ENCODE data around the genes LEMD2 and SPDEF.

- RRBS = no CpG with 5 or more reads among the region's 7 CpGs
These were observed 7.1 kb downstream of the IP6K3 start for GRCh38 chr6:33739561-33740038.

- RRBS = no CpG with 5 or more reads among the region's 12 CpGs
These were observed 2.5 kb downstream of the IP6K3 start for GRCh38 chr6:33743860-33744923.

GRCh38 chr6:33761872-33762613, 15.3 kb upstream of the IP6K3 start:
- RRBS = no CpG with 5 or more reads among the region's 8 CpGs

GRCh38 chr6:33771064-33771648, 17.8 kb downstream of the LEMD2 start:
- RRBS = 0% methylated on average over 2 of the region's 15 CpGs

DNA sequence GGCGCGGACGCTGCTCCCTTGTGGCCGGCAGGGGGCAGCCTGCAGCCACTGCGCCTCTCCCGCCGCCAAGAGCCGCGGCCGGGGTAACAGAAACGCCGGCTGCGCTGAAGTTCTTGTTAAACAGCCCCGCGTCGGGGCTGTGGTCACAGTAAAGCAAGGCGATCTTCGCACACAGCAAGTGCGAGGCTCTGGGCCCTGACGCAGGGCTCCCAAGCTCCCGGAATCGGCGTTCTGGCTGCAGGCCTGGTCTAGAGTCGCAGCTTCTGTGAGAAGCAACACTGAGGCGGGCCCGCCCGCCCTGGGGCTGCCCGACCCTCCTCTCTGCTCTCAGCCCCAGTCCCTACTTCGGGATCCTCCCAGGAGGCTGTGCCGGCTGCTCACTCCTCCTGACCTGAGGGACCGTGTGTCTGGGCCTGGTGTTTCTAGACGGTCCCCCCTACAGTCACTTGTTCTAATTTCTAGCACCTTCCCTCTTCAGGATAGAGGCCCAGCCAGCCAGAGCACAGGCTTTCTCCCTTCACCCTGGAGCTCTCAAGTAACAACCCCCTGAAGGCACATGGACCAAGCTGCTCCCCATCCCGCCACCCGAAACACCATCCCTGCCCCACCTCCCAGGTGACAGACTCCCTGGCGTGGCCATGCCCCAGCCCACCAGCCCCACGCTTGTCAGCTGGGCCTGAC, 17.1 kb downstream of the LEMD2 start:
- RRBS = 4% methylated on average over 12 of the region's 36 CpGs

GRCh38 chr6:33782359-33782834, 6.5 kb downstream of the LEMD2 start:
- RRBS = no CpG with 5 or more reads among the region's 5 CpGs

DNA sequence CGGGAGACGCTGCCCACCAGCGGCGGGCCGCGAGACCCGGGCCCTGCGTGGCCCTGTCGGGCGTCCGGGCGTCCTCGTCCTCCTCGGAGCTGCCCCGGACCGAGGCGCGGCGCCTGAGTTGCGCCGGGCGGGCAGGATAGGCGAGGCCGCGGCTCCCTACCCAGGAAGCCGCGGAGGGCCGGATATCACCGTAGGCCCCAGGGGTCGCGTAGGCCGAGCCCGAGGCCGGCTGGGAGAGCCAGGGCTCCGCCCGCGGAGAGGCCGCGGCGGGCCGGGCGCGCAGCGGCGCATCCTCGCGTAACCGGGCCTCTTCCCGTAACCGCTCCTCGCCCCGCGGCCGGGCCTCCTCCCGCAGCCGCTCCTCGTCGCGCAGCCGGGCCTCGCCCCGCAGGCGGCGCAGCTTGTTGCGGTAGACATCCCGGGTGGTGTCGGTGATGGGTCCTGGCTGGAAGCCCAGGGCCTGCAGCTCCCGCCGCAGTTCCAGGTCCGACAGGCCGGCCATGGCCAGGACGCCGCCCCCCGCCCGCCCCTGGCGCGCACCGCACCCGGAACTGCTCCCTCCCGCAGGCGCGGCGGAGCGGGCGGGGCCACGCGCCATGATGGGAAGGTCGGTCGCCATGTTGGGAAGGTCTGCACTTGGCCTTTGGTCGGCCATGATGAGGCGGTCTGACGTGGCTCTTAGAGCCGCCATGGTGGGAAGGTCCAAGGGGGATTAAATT, at the start of gene LEMD2:
Gene LEMD2, minus strand, starts transcription at position 516 of the 719 bp plus-strand sequence.
- RRBS = 2% methylated on average over 54 of the region's 93 CpGs

- RRBS = no CpG with 5 or more reads among the region's 7 CpGs
These were observed 36.7 kb upstream of the MLN start for GRCh38 chr6:33840515-33840934.

DNA sequence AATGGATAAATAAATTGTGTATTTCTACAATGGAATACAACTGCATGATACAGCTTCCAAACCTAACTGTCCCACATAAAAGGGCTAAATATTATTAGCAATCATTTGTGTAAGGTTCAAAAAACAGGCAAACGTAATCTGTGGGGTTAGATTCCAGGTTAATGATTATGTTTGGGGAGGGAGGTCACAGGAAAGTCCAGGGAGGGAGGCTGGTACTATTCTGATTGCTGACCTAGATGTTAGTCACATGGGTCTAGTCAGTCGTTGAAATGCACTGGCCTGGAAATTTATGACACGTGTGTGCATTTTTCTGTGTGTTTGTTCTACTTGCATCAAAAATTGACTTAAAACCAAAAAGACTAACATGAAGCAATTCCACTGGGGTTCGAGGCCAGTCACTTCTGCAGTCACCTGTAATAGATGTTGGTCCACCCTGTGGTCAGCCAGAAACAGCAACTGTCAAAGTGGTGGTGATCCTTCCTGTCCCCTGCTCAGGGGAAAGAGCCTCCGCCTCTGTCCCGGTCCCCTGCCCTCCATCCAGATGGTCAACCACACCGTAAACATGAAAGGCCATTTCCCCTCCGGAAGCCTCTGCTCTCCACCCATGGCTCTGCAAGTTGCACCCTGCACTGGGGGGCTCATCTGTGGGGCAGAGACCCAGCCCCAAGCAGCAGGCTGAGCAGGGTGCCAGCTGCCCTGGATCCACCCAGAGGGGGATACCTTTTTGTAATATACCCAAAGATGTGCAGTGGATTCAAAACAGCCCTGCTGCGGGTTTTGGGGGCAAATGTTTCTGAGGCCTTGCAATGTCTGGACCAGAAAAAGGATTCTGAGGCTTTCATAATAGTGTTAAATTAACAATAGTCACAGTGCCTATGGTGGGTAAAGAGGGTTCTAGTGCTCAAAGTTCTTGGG, 104.4 kb upstream of the MLN start:
- RRBS = 56% methylated on average over 3 of the region's 9 CpGs

- RRBS = no CpG with 5 or more reads among the region's 3 CpGs
These were observed 18.4 kb upstream of the HMGA1 start for GRCh38 chr6:34218282-34218646.

DNA sequence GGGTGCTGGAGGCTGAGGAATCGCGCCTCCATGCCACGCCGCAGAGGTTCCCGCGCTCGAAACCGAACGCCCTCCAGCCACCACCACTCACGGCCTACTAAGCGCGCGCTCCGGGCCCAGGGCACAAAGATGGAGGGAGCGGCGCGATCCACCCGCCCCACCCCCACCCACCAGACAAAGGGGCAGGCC, 1.7 kb upstream of the HMGA1 start:
- RRBS = no CpG with 5 or more reads among the region's 18 CpGs

- RRBS = no CpG with 5 or more reads among the region's 26 CpGs
These were observed 4.1 kb downstream of the HMGA1 start for GRCh38 chr6:34240460-34241478.

- RRBS = no CpG with 5 or more reads among the region's 4 CpGs
These were observed 1.7 kb downstream of the SMIM29 start for GRCh38 chr6:34247144-34247533.

- RRBS = no CpG with 5 or more reads among the region's 12 CpGs
These were observed at the start of gene SPDEF for GRCh38 chr6:34555830-34556530. Gene SPDEF (minus strand): TSS chr6:34556329.

GRCh38 chr6:34559800-34560276, 3.7 kb upstream of the SPDEF start:
- RRBS = no CpG with 5 or more reads among the region's 8 CpGs

DNA sequence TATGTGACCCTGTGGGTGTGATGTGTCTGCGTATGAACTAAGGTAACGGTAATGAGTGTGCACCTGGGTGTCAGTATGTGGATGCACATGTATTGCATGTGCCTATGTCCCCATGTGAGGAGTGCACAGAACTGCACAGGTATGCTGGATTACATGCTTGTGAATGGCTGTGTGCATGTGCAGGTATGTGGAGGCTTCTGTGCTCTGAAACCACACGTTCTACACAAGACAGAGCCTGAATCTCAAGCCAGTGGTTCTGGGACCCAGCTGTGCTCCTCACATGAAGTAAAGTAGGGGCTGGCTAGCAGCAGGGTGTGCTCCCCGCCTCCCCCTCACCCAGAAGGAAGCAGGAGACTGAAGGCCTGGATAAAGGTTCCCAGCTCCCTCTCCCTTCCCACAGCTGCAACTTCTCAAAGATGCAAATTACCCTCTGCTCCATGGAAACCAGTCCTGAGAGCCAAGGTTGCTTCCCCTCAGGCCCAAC, 24.7 kb upstream of the SPDEF start:
- RRBS = no CpG with 5 or more reads among the region's 4 CpGs

DNA sequence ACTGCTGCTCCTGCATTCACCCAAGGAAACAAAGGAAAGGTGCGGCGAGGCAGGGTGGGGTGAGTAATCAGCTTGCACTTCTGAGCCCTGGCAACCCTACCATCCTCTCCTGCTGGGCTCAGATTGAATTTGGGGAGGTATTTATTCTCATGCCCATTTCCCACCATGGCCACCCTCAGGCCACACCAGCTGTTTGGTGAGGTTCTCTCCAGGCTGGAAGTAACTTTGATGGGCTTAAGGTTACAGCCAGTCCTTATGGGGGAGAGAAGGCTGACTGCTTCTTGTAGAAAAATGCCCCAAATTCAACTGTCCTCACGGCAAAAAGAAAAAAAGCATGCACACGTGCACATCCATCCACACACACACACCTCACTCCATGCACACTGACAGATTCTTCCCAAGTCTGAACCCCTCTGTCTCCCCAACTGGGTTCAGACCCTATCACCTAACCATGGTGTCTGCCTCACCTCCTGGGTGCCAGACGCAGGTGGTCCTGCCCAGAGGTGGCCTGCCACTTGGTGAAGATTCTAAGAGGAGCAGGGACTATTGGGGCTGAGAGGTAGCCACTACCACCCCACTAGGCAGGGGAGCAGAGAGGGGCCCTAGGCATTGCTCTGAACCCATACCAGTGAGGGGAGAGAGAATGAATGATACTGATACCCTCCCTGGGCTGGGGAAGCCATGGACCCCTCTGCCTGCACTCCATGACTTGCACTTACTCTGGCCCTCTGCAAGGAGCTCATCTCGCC, 31.5 kb upstream of the SPDEF start:
- RRBS = no CpG with 5 or more reads among the region's 6 CpGs

DNA sequence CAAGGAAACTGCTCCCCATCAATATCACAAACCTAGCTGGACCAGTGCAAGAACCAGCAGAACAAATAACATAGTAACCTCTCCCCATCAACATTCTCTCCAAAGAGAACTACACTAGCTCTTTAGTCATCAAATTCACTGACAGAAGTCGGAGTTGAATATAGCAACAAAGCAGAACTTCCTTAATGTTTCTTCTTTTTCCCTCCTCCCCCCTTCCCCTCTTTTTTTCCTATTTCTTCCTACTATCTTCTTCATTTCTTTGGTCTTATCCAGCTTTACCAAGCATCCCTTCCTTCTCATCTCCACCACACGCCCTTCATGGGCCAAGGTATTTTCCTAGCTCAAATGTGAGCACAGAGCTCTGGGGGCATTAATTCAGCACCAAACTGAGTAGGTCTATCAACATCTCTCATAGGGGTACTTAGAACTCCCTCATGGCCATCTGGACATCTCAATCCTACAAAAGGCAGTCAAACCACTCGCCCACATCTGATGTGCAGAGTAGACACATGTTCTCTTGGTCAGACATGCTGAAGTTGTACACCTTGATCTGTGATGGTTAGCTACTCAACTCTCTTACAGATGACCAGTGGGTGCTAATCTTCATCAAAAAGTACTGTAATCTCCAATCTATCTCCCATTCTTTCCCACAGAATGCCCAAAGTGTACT, 69.0 kb upstream of the SPDEF start:
- RRBS = no CpG with 5 or more reads among the region's 3 CpGs

GRCh38 chr6:34629569-34630480, 66.7 kb downstream of the ILRUN start:
- RRBS = no CpG with 5 or more reads among the region's 11 CpGs

GRCh38 chr6:34673656-34674037, 22.9 kb downstream of the ILRUN start:
- RRBS = no CpG with 5 or more reads among the region's 4 CpGs

All from foreskin fibroblast (primary cell).